Subcutaneous preadipocyte (primary cell): ENCODE results near the genes PANK4, TTC34 and PRDM16.

DNA sequence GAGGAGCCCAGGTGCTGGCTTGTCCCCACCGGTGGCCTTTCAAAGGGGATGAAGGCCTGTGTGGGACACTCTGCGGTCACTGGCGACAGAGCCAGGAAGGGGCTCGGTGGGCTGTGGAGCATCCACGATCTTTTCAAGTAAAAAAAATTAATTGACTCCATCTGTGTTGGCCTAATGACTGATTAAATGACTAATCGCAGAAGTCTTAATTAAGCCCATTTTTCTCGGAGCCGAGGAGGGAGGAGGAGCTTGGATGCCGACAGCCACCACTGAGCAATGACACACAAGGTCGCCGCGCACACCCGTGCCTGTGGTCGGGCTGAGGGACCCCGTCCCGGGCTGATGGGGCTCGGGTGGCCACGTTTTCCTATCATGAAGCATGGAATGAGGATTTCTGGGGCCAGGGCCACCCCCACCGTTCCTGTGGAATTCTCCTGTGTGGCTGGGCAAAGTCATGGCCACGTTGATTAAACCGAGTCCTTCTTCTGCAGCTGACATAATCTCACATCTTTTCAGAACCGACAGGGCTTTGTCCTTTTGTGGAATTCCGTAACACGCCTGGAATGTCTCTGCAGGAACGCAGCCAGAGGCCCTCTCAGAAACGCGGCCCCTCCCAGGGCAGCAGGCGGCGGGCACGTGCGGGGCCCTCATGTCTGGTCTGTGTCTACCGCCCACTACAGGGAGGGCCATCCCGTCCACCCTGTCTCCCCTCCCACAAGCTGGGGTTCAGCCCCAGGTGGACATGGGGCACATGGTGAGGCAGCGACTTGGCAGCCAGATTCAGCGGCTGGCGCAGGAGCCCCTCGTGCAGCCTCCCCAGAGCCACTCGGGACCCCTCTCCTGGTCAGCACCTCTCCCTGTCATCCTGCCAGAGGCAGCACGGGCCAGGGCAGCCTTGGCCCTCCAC is 60.7 kb downstream of the MORN1 start:
- CAGE, long polyA plus RNA, result no peak

GRCh38 chr1:2354781-2355619 is 36.4 kb downstream of the MORN1 start:
- CAGE, long polyA plus RNA, result no peak

DNA sequence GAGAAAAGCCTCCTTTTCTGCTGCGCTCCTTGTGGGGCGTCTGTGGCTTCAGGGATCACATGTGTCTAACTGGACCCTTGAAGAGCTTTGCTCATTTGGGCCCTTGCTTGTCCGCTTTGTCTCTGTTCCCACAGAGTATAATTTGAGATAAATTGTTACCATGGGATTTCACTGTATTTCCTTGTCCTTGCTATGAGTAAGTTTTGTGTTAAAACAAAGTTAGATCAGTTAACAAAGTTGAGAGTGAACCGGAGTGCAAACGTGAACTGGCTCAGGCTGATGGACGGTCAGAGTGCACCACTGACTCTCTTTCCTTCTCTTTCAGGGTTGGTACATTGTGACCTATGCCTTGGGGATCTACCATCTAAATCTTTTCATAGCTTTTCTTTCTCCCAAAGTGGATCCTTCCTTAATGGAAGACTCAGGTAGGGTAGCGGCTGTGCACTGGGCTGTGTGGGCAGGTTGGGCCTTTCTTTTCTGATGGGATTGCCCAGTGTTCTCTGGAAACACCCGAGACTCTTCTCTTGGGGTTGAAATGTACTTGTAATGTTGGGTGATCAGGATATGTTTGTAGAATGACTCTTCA is 7.5 kb downstream of the RER1 start:
- CAGE, long polyA plus RNA, result no peak

DNA sequence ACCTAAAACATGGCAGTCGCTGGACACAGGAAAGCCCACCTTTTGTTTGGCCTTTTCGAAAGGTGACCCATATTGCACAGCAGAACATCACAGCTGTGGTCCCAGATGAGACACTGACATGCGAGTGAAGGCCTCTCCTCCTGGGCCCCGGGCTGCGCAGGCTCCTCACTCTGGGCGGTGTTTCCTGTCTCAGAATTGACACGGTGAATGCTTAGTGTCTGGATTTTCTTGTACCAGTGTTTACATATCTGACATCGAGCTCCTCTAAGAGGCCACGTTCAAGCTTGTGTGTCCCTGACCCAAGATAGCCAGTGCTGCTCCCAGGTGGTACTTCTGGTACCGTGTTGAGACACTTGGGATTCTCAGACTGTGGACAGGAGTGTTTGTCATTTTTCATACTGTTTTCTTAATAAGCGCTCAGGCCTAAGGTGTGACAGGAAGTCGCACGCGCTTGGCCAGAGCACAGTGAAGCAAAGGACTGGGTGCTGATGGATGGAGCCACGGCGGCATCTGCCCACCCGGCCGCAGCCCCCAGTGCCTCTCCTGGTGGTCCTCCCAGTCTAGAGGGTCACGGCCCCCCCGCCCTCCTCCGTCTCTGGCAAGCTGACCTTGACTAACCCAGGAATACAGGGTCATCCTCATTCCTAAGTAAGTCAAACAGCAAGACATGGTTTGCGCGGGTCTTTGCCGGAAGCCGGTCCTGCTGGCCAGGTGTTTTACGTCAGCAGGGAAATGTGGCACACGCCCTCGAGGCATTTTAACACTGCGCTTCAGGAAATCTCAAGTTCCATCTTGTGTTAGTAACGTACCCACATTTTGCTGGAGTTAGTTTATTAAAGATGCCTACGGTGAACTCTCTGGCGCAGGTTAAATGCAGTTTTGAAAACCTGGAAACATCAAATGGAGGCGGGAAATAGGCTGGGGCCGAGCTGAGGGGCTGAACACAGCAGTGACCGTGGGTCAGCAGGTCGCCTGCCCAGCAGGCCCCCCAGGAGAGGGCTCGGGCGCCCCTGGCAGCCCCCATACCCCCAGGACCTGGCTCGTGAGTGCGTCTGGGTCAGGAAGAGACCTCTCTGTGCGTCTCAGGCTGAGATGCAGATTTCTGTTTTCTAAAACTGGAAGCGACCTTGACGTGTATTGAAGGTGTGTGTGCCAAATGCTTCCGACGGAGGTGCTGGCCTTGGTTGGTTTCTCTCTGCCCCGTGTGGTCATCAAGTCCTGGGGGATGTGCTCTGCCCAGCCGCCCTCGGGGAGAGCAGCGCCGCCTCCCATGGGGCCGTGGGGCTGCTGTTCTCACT is 7.9 kb downstream of the PEX10 start:
- CAGE, long polyA plus RNA, result no peak

- CAGE, long polyA plus RNA, result no peak
Observed at GRCh38 chr1:2525886-2526862, at the start of gene PANK4. Gene PANK4, minus strand, starts transcription at chr1:2526596.

DNA sequence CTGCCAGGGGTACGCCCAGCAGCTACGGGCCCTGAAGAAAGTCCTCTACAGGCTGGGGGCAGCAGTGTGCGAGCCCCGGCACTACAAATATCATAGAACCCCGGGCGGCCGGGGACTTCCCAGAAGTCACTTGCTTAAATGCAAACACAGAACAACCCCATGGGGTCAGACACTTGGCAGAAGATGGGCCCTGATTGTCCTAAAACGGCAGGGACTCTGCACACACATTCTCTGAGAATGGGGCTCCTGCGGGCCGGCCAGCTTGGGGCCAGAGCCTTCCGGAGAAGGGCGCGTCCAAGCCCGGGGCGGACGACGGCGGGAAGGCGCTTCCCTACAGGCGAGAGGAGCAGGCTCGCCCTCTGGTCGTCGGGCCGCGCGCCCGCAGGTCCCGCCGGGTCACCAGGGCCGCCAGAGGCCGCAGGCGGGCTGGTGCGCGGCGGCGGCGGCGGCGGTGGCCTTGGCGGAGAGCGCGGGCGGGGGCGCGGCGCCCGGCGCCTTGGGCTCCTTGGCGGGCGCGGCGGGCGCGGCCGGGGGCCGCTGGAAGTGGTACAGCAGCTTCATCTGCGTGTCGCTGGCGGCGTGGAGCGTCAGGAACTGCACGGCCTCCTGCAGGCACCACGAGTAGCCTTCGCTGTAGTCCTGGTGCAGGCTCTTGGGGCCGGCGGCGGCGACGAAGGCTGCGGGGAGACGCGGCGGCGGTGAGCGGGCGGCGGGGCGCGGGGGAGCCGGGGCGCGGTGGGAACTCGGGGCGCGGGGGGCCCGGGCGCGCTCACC is 803 bp downstream of the HES5 start:
- CAGE, long polyA plus RNA, result no peak

GRCh38 chr1:2547226-2547462 is 9.0 kb upstream of the TNFRSF14 start:
- CAGE, long polyA plus RNA, result no peak

- CAGE, long polyA plus RNA, result no peak
Observed at GRCh38 chr1:2564622-2565555, 8.7 kb downstream of the TNFRSF14 start.

GRCh38 chr1:2801413-2801939 is at the start of gene TTC34:
Gene TTC34, minus strand, starts transcription at chr1:2801693.
- CAGE, long polyA plus RNA, result no peak

GRCh38 chr1:2984957-2985718 is 36.1 kb upstream of the ACTRT2 start:
- CAGE, long polyA plus RNA, result no peak

- CAGE, long polyA plus RNA, result no peak
Observed at GRCh38 chr1:3063010-3063537, 5.9 kb upstream of the PRDM16 start.

- CAGE, long polyA plus RNA, result no peak
Observed at GRCh38 chr1:3063538-3064277, 5.3 kb upstream of the PRDM16 start.

- CAGE, long polyA plus RNA, result no peak
Observed at GRCh38 chr1:3067319-3067901, 1.6 kb upstream of the PRDM16 start.

GRCh38 chr1:3068219-3069320 is at the start of gene PRDM16:
Gene PRDM16, plus strand, starts transcription at chr1:3069203.
- CAGE, long polyA plus RNA, result no peak

DNA sequence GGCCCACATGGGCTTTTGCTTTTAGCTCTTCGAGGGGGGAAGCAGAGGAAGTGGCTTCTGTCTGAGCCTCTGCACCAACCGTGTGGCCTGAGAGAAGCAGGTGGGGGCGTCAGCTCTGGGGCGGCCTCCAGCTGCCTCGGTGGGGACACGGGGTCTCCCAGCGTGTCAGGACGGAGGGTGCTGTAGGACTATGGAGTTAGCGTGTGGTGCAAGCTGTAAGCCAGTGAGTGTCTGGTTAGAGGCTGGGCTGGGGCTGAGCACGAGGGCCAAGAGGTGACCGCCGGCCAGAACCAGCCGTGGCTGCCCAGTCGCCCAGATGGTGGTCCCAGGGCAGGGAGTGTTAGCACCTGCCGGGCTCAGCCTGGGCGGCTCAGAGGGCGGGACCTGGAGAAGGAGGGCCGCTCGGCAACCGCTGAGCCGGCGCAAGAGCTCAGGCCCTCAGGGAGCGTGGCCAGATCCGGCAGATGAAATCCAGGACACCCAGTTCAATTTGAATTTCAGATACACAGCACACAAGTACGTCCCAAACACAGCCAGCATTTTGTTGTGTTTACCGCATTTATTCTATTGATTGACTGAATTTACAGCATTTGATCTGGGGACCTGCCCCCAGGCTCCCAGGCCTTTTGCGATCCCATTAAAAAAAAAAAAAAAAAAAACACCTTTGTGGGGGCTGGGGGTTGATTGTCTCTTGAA is 87.9 kb downstream of the PRDM16 start:
- CAGE, long polyA plus RNA, result no peak

DNA sequence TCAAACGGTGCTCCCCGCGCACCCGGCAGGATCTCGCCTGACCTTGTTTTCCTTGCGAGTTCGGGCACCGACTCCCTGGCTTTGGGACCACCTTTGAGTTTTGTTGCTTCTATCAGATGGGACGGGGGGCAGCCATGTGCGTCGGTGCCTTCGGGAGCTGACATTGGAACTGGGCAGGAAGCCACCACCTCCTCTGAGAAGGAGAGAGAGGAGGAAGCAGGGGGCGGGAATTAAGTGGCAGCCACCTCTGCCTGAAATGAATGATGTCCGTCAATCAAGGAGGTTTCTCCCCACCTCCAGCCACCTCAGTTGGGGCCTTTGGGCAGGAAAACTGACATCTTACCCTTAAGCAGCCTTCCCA is 119.6 kb downstream of the PRDM16 start:
- CAGE, long polyA plus RNA, result no peak

DNA sequence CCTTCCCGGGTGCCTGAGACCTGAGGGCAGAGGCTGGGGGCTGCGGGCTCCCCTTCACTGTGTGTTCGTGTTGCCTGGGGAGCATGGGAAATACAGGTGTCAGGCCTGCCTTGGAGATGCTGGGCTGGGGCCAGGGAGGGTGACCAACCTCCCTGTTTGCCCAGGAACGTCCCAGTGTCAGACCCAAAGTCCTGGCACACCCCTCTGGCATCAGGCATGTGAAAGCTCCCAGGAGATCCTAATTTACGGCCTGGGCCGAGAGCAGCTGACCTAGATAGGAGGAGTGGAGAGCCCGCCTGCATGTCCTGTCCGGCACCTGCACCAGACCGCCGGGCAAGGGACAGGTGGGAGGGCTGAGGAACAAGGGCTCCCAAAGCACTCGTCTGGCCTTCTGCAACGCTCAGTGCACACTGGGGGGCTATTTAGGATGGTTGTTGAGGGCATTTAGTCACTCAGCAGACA is 124.8 kb downstream of the PRDM16 start:
- CAGE, long polyA plus RNA, result no peak

- CAGE, long polyA plus RNA, result no peak
Observed at GRCh38 chr1:3307919-3308424, 146.5 kb upstream of the ARHGEF16 start.

- CAGE, long polyA plus RNA, result no peak
Observed at GRCh38 chr1:3347184-3347829, 107.2 kb upstream of the ARHGEF16 start.

DNA sequence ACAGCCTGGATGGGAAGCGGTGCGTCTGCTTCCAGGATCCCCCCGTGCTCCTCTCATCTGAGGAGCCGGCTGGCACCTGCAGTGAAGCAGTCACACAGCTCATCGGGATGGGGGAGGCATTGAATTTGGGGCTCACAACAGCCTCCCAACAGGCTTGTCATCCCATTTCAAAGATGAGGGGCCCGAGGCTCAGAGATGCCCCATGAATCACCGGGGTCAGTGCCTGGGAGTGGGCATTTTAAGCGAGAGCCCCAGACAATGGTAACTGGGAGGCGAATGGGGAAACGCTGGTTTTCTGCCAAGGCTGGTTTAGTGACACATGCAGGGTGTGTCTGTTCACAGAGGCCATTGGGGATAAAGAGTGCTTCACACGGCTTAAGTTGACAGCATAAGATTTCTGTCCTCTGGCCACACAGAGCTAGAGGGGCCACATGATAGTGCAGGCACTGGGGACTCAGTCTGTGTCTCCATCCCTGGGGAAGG is 35.2 kb upstream of the ARHGEF16 start:
- CAGE, long polyA plus RNA, result no peak